ENCODE data around the genes AXIN1, NME4, PIGQ, RAB40C and METTL26.

DNA sequence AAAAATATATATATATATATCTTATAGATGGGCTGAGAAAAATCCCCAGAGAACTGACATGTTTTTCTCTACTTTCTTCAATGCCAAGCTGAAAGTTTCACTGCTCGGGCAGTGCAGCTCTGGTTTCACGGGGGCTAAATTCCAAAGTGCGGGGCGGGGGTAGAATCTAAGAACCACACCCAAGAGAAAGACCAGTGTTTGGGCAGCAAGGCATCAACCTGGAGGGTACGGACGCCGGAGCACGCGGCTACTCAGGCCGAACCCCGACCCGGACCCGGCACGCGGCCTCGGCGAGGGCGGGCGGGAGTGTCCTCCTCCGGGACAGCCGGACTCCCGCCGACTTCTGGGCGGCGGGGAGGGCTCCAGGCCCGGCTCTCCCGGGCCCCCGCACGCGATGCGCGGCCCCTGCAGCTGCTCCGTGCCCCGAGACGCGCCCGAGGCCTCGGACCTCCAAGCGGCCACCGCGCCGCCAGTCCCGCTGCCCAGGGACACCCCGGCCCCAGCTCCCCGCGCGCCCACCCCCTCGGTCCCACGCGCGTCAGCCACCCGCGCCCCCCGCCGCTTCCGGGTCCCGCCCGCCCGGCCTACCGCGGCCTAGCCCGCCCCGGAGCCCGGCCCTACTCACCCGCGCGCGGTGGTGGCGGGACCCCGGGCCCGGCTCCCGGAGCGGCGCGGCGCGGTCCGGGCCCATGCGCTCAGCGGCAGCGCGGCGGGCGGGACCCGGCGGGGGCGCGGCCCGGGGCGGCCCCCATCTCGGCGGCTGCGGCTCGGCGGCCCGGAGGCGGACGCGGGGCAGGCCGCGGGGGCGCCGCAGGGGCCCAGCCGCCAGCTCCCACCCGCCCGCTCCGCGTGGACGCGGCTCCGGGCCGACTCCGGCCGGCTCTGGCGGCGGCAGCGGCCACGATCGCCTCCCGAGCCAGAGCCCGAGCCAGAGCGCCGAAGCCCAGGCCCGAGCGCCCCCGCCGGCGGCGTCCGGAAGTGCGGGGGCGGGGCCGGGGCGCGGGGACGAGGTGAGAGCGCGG is at the start of gene AXIN1:
AXIN1 (minus strand) TSS at position 980 of the 1,022 bp plus-strand sequence.
- PRO-cap, result bidirectional peak, plus-strand start outside the sequence, minus-strand start at position 980 of the sequence
- RRBS, result 2% methylated on average over 91 of the region's 138 CpGs

DNA sequence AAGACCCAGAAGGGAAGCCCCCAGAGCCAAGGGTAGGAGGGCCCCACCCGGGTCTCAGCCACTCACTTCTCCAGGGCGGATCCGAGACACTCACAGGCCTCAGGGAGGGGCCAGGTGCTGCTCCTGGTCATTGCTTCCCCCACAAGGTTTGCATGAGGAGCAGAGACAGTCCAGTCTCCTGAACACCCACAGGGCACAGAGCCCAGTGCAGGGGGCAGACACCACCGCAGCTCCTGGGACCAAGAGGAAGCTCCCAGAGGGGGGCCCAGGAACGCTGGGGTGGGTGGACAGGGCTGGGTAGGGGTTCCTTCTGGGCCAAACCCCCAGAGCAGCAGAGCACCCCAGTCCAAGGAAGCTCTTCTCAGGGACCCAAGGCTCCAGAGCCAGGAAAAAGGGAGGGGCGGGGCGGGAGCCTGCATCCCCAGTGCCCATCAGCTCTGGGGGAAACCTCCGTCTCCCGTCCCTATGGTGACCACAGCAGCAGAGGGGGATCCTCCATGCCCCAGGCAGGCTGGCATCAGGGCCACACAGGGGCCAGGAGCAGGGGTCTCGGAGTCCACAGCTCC is 746 bp upstream of the MRPL28 start:
- PRO-cap, result no peak
- RRBS, result 41% methylated on average over 1 of the region's 10 CpGs

DNA sequence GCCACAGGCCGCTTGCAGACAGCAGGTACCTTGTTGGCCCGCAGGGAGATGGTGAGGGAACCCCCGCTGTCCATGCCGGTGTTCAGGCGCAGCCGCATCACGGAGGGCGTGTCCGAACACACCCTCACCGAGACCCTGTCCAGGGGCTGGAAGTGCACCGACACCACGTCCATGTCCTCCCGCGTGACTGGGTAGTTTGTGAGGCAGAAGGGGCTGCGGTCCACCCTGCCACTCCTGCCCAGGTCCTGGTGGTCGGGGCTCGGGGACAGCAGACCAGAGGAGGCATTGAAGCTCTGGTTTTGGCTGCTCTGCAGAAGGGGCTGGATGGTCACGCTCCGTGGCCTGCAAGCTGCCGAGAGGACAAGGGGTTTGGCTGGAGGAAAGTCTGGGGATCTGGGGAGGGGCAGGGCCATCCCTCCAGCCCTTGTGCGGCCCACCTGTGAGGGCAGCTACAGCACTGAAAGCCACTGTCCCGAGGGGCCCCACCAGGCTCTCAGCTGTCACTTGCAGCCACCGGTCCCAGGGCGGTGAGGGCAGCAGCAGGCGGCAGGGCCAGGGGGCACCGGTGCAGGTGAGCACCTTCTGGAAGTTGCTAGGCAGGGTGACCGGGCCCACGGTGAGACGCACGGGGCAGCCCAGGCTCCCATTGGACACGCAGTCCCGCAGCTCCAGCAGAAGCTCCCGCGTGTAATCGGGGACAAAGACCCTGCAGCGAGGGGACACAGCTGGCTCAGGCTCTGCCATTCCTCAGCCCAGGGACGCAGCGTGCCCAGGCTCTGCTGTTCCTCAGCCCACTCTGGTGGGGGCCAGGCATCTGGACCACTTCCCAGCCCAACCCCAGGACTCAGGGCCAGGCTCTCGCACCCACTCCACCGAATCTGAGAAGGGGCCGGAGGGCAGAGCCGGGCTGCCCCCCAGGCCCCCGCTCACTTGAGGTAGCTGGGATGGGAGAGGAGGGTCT is 5.4 kb downstream of the PGAP6 start:
- PRO-cap, result no peak
- RRBS, result 94% methylated on average over 10 of the region's 43 CpGs

- PRO-cap, result bidirectional peak, plus-strand start at chr16:383553, minus-strand start at chr16:383370
- RRBS, result no CpG with 5 or more reads among the region's 16 CpGs
Observed at GRCh38 chr16:383278-383661, 1.5 kb upstream of the PGAP6 start.

DNA sequence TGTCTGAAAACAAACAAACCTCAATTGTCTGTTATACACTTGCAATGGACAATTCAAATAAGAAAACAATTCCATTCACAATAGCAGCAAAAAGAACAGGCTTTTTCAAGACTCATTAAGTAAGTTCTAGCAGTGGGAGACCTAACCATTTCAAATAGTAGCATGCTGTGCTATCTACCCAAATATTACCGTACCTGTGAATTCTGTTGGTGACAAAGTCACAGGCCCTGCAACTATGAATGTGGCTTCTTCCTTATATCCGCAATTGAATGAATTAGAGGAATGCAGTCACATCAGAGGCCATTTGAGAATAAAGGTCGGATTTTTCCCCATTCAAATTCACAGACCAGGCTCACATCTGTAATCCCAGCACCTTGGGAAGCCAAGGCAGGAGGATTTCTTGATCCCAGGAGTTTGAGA is 807 bp upstream of the NME4 start:
- PRO-cap, result no peak
- RRBS, result no CpG with 5 or more reads among the region's 3 CpGs

DNA sequence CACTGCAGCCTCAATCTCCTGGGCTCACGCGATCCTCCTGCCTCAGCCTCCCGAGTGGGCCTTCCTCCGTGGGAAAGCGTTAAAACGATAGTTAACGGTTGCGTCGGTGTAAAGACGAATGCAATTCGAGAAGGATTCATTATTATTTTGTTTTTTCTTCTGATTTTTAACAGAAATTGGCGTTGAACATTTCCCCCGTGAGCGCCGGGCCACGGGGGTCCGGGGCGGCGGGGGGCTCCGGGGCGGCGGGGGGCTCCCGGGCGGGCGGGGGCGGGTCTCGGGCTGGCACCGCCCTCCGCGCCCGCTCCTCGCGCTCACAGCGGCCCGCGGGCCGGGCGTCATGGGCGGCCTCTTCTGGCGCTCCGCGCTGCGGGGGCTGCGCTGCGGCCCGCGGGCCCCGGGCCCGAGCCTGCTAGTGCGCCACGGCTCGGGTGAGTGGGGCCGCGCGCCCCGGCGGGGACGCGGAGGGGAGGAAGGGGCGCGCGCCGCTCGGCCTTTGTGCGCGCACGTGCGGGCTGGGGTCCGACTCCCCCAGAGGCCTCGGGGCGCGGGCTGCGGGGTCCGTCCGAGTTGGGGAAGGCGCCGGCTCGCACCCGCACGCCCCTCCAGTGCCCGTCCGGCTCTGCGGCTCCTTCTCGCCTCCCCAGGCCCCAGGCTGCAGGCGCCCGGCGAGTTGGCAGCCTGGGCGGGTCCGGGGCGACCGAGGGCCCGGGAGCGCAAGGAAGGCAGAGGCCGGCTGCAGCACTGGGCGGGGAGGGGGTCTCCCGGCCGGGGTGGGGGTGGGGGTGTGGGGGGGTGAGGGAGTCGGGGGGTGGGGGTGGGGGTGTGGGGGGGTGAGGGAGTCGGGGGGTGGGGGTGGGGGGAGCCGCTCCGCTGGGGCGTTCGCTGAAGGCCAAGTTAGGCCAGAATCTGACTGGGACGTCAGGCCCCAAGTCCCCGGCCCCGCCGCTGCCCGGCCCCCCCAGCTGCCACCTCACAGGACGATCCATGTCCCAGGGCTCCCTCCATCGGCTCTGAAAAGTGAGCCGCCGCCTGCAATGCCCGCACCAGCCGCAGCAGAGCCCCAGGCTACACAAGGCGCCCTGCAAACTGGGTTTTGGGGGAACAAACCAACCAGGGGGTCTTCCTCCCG is at the start of gene NME4:
NME4 (plus strand) TSS at position 317 of the 1,132 bp plus-strand sequence.
- PRO-cap, result unidirectional peak, plus-strand start at position 319 of the sequence; bidirectional peak, plus-strand start at position 441 of the sequence, minus-strand start at position 422 of the sequence; unidirectional peak, minus-strand start at position 624 of the sequence; bidirectional peak, plus-strand start at position 1,025 of the sequence, minus-strand start at position 950 of the sequence
- RRBS, result 1% methylated on average over 49 of the region's 116 CpGs

- PRO-cap, result bidirectional peak, plus-strand start at chr16:569729, minus-strand start at chr16:569625; bidirectional peak, plus-strand start at chr16:569981, minus-strand start at chr16:569842
- RRBS, result 2% methylated on average over 62 of the region's 98 CpGs
Observed at GRCh38 chr16:569325-570496, at the start of gene PIGQ. PIGQ (plus strand) TSS chr16:569968.

DNA sequence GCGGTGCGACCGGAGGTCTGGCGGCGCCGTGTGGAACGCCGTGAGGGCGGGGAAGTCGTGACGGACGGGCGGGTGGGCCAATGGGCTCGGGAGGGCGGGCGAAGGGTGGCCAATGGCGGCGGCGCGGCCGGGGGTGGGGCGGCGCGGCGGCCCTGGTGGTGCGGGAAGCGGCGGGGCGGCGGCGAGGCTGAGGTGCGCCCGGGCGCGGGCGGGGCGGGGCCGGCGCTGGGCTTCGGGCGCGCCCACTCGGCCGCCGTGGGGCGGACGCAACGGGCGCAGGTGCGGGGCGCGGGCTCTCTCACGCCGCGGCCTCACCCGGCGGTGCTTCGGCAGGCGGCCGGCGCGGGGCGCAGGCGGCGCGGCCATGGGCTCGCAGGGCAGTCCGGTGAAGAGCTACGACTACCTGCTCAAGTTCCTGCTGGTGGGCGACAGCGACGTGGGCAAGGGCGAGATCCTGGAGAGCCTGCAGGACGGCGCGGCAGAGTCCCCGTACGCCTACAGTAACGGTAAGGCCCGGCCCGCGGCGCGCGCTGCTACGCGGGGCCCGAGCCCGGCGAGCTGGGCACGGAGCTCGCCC is at the start of gene RAB40C:
RAB40C (plus strand) TSS at position 139 of the 577 bp plus-strand sequence.
- PRO-cap, result bidirectional peak, plus-strand start at position 163 of the sequence, minus-strand start outside the sequence
- RRBS, result 1% methylated on average over 63 of the region's 92 CpGs

- PRO-cap, result bidirectional peak, plus-strand start at chr16:636460, minus-strand start at chr16:636302; bidirectional peak, plus-strand start at chr16:636836, minus-strand start at chr16:636810
- RRBS, result 1% methylated on average over 35 of the region's 90 CpGs
Observed at GRCh38 chr16:636084-636909, at the start of gene METTL26. METTL26 (minus strand) TSS chr16:636305.

DNA sequence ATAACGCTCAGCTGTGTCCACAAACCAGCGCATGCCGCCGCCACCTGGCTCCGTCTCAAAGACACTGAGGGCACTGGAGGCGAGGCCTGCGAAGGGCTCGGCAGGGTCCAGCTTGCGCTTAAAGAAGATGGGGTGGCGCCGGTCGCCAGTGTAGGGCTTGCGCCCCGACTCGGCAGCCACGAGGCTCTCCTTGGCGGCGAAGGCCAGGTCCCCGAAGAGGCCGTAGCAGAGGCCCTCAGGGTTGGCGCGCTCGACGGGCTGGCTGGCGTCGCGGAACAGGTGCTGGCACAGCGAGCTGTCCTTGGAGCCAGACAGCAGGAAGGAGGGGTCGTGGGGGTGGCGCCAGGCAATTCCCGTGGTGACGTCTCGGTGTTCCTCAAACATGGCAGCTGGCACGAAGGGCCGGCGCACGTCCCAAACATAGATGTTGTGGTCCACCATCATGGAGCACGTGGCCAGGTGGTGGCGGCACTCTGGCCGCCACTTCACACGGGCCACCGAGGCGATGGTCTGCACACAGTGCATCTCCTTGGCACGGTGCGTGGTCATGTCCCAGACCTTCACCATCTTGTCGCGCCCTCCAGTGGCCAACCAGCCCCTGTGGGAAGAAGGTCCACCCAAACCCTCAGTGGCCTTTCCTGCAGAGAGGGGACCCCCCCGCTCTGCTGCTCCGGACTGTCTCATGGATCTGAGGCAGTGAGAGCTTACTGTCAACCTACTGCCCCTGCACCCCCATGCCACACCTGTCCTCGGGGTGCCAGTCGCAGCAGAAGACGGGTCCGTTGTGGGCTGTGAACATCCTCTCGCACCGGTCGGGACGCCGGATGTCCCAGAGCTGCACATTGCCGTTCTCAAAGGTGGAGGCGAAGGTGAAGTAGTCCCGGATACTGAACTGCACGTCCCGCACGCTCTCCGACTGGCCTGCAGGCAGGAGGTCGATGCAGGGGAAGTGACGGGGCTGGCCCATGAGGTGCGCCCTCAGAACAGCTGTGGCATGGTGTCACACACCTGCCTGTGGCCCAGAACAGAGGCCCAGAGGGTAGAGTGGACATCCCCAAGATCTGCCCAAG is 3.0 kb upstream of the JMJD8 start:
- PRO-cap, result no peak
- RRBS, result 96% methylated on average over 9 of the region's 68 CpGs

DNA sequence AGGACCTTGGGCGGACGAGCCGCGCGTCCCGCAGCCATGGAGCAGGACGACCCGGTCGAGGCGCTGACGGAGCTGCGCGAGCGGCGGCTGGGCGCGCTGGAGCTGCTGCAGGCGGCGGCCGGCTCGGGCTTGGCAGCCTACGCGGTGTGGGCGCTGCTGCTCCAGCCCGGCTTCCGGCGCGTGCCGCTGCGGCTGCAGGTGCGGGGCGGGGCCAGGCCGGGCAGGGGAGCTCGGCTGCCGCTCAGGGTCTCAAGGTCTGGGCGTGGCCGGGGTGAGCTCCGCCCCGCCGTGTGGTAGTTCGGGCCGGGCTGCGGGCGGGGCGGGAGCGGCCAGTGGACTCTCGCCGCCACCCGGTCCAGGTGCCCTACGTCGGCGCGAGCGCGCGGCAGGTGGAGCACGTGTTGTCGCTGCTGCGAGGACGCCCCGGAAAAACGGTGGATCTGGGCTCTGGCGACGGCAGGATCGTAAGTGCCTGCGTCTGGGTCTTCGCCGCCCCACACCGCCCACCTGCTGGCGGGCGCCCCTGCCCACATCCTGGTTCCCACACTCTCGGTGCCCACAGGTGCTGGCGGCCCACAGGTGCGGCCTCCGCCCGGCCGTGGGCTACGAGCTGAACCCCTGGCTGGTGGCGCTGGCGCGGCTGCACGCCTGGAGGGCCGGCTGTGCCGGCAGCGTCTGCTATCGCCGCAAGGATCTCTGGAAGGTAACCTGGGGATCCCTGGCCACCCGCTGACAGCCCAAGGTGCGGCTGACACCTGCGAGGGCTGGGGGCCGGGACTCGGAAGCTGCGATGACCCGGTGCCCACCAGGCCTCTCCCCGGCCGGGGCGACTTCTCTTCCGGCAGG is 516 bp downstream of the ANTKMT start:
- PRO-cap, result bidirectional peak, plus-strand start at position 306 of the sequence, minus-strand start at position 188 of the sequence
- RRBS, result 14% methylated on average over 66 of the region's 98 CpGs

GRCh38 chr16:863616-864301 is 63.2 kb upstream of the GNG13 start:
- PRO-cap, result no peak
- RRBS, result no CpG with 5 or more reads among the region's 8 CpGs

- PRO-cap, result no peak
- RRBS, result no CpG with 5 or more reads among the region's 36 CpGs
Observed at GRCh38 chr16:964472-965282, 6.1 kb downstream of the LMF1 start.

- PRO-cap, result unidirectional peak, plus-strand start at chr16:1024506
- RRBS, result no CpG with 5 or more reads among the region's 16 CpGs
Observed at GRCh38 chr16:1024358-1024756, 42.8 kb downstream of the SOX8 start.

- PRO-cap, result no peak
- RRBS, result 72% methylated on average over 6 of the region's 22 CpGs
Observed at GRCh38 chr16:1096279-1096614, 203 bp upstream of the C1QTNF8 start.

- PRO-cap, result no peak
- RRBS, result 96% methylated on average over 18 of the region's 33 CpGs
Observed at GRCh38 chr16:1203778-1204419, 21.2 kb downstream of the TPSG1 start.

GRCh38 chr16:1220801-1221645 is 4.0 kb downstream of the TPSG1 start:
- PRO-cap, result no peak
- RRBS, result 62% methylated on average over 17 of the region's 50 CpGs

DNA sequence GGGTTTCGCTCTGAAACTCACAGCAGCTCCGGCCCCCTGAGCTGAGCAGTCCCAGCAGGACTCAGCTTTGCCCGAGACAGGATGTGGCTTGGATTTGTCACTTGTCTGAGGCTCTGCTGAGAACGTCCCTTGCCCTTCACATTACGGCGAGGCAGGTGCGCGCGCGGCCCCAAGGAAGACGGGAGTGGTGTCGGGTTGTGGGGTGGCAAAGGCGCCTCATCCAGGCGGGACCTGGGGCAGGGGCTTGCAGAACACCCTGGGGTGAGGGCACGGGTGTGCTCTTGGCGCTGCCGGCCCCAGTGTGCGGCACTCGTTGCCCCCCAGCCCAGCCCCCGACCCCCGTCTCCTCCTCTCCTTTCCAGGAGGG is 5.6 kb downstream of the UBE2I start:
- PRO-cap, result no peak
- RRBS, result 94% methylated on average over 2 of the region's 21 CpGs

GRCh38 chr16:1407762-1408698 is 6.5 kb downstream of the UNKL start:
- PRO-cap, result unidirectional peak, plus-strand start at chr16:1408381
- RRBS, result 3% methylated on average over 26 of the region's 50 CpGs

- PRO-cap, result unidirectional peak, plus-strand start at chr16:1413970; unidirectional peak, plus-strand start at chr16:1413990
- RRBS, result 2% methylated on average over 38 of the region's 66 CpGs
Observed at GRCh38 chr16:1413343-1414307, 879 bp downstream of the UNKL start.

All from kidney (tissue), 2 donors.